Gastrocnemius medialis (tissue), 3 donors: ENCODE measurements around a stretch of chr7.

GRCh38 chr7:157404796-157405505 lies 68.1 kb downstream of the DNAJB6 start:
- PRO-cap, result no peak
- RAMPAGE, long total RNA, 3 experiments, result no peak in any of the 3 experiments

DNA sequence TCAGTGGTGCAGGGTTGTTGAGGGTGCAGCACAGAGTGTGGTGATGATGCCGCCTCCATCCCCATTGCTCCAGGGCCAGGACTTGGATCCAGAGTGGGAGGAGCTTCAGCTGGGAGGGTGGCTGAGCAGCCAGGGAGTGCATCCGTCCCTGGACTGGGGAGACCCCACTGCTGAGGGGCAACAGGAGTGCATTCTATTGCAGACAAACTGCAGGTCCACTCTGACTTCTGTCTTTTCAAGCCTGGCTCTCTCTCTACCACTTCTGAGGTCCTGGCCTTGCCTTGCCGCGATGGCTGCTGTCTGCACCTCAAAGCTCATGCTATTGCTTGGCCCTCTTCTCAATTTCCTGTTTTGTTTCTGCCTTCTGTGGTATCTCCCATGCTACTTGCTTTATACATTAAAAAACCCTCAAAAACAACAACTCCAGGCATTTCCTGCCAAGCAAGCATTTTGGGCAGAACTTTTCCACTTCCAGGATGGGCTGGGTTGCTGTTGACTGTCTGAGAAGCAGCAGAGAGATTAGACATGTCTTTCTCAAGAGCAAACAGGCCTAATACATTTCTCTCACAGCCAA lies 134.8 kb downstream of the DNAJB6 start:
- PRO-cap, result no peak
- RAMPAGE, long total RNA, 3 experiments, result no peak in any of the 3 experiments

DNA sequence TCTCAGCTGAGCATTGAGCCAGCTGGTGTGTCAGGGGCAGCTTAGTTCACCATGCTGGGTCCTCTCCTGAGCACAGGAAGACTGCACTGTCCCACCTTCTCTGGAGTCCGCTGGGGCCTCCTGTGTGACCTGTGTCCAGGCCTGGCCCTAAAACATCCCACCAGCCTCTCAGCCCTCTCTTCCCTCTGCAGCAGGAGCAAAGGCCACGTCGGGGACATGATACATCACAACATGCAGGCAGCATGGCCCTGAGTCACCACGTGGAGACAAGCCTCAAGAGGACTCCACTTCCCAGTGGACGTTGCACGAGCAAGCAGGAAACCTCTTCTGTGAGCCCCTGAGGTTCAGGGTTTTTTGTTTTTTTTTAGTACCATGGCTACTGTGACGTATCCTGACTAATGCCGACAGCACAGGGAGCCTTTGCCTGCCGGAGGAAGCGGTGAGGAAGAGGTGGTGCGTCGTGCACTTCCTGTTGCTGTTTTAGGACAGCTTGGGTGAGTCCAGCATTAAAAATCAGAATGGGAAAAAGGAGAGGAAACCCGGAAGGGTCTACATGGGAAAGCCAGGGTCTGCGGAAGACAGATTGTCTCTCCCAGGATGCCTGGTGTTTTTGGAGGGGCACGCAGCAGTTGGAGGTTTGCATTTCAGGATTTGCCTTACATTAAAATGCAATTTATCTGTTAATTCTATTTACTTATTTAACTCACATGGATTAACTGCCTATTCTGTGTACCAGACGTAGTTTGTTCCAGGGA lies 166.0 kb downstream of the DNAJB6 start:
- PRO-cap, result no peak
- RAMPAGE, long total RNA, 3 experiments, result no peak in any of the 3 experiments

- PRO-cap, result no peak
- RAMPAGE, long total RNA, 3 experiments, result no peak in any of the 3 experiments
These were observed 240.2 kb downstream of the DNAJB6 start for GRCh38 chr7:157576989-157577487.

- PRO-cap, result no peak
- RAMPAGE, long total RNA, 3 experiments, result no peak in any of the 3 experiments
These were observed 569.2 kb downstream of the DNAJB6 start for GRCh38 chr7:157906018-157906400.

GRCh38 chr7:157966247-157967152 lies 621.1 kb downstream of the PTPRN2 start:
- PRO-cap, result no peak
- RAMPAGE, long total RNA, 3 experiments, result no peak in any of the 3 experiments

DNA sequence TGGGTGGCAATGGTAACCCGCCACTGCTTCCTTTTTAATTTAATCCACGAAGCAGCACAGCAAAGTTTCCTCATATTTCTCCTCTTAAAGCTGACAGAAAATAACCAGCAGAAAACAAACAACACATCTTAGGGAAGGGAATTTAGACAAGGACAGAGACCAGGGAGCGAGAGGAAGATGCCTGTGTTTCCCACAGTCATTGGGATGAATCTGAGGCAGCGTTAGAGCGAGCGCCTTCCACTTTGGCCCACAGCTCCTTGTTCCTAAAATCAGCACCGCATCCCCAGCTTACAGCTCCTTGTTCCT lies 593.4 kb downstream of the PTPRN2 start:
- PRO-cap, result no peak
- RAMPAGE, long total RNA, 3 experiments, result no peak in any of the 3 experiments

- PRO-cap, result no peak
- RAMPAGE, long total RNA, 3 experiments, result no peak in any of the 3 experiments
These were observed 575.7 kb downstream of the PTPRN2 start for GRCh38 chr7:158011888-158012387.

DNA sequence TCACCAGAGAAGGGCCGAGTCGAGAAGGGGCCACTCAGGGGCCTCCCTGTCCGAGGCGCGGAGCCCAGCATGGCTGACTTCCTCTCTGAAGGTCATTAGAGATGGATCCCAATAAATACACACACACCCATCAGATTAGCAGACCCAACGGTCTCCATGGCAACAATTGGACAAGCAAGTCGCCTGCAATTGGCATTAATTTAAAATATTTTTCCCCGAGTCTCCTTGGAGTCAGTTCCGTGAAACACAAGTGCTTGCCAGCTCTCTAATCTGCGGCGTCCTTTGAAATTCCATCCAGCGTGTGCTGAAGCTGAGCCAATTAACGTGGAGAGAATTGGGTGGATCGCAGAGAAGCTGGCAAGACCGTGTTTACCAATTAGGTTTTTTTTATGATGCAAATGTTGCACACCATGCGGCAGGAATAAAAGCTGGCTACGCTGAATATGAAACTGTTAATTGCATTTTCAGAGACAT lies 571.2 kb downstream of the PTPRN2 start:
- PRO-cap, result no peak
- RAMPAGE, long total RNA, 3 experiments, result no peak in any of the 3 experiments

DNA sequence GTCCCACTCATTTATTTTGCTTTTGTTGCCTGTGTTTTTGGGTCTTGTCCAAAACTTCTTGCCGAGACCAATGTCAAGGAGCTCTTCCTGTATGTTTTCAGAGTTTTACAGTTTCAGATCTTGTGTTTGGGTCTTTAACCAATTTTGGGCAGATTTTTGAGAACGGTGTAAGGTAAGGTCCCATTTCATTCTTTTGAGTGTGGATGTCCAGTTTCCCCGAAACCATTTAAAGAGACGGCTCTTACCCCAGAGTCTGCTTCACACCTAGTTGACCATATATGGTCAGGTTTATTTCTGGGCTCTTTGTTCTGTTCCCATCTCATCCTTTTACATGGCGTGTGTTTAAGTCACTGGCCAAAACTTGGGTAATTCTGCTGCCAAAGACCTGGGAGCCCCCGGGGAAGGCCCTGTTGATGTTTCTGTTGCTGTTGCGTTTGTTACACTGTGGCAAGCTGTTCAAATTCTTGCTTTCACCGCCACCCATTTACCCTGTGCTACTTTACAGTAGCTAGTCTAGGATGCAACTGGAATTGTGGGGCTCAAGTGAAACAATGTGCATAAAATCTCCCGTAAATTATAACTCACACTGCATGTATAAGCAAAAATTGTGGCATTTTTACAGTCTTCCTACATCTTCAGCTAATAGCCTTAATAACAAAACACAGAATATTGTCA lies 120.0 kb downstream of the PTPRN2 start:
- PRO-cap, result no peak
- RAMPAGE, long total RNA, 3 experiments, result no peak in any of the 3 experiments

- PRO-cap, result no peak
- RAMPAGE, long total RNA, 3 experiments, result no peak in any of the 3 experiments
These were observed 19.9 kb upstream of the PTPRN2 start for GRCh38 chr7:158607323-158608090.

- PRO-cap, result no peak
- RAMPAGE, long total RNA, 3 experiments, result no peak in any of the 3 experiments
These were observed 6.0 kb upstream of the NCAPG2 start for GRCh38 chr7:158710443-158711208.

DNA sequence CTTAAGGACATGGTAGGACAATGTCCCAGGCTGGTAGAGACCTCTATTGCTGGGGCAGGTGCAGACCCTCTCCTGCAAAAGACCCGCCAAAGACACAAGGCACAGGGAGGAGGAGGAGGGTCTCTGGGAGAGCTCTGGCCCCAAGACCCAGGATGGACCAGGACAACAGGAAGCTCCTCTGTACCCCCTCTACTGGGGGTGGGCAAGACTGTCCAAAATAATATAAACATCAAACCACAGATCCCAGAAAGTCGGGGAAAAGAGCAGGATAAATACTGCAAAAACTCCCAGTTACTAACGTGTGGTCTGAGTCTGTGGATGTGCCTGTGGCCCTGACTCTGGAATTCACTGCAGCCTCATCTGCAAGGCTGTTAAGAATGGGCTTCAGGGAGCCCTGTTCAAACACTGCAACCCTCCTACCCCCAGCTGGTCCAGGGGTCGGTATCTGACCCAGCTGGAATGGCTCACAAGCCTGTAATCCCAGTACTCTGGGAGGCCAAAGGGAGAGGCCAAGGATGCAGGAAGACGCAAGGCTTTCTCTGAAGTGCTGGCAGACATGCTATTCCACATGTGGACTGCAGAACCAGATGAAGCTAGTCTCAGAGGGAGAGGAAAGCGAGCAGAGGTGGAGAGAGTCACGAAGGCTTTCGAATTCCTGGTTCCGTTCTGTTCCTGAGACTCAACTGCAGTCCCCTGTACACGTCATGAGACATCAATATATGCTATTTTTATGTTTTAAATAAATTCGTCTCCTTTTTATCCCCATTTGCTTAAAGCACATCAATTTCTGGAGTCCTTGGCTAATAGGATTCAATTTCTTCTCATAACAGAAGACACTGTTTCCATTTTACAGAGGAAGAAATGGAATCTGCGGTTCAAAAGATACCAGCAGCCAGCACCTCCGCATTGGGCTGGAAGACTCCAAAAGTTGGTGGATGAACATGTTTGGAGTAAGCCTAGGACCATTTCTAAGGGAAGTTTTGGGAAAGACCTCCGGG lies 45.1 kb downstream of the ESYT2 start:
- PRO-cap, result no peak
- RAMPAGE, long total RNA, 3 experiments, result no peak in any of the 3 experiments

GRCh38 chr7:158815120-158816051 lies 13.9 kb downstream of the ESYT2 start:
- PRO-cap, result no peak
- RAMPAGE, long total RNA, 3 experiments, result no peak in any of the 3 experiments

GRCh38 chr7:158824037-158824520 lies 5.2 kb downstream of the ESYT2 start:
- PRO-cap, result no peak
- RAMPAGE, long total RNA, 3 experiments, result no peak in any of the 3 experiments

DNA sequence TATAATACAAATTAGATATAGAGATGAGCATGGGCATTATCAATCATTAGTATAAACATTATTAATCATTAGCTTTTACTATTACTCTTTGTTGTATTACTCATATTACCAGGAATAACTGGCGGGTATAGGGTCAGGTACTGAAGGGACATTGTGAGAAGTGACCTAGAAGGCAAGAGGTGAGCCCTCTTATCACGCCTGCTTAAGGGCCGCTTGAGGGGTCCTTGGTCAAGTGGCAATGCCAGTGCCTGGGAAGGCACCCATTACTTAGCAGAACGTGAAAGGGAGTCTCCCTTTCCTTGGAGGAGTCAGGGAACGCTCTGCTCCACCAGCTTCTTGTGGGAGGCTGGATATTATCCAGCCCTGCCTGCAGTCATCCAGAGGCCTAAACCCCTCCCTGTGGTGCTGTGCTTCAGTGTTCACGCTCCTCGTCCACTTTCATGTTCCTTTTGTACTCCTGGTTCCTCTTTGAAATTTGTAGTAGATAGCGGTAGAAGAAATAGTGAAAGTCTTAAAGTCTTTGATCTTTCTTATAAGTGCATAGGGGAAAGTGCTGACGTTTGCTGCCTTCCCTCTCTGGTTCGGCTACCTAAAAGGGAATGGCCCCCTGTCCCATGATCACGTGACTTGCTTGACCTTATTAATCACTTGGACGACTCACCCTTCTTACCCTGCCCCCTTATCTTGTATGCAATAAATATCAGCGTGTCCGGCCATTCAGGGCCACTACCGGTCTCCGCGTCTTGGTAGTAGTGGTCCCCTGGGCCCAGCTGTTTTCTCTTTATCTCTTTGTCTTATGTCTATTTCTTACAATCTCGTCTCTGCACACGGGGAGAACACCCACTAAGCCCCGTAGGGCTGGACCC lies 5.6 kb upstream of the ESYT2 start:
- PRO-cap, result no peak
- RAMPAGE, long total RNA, 3 experiments, result no peak in any of the 3 experiments

DNA sequence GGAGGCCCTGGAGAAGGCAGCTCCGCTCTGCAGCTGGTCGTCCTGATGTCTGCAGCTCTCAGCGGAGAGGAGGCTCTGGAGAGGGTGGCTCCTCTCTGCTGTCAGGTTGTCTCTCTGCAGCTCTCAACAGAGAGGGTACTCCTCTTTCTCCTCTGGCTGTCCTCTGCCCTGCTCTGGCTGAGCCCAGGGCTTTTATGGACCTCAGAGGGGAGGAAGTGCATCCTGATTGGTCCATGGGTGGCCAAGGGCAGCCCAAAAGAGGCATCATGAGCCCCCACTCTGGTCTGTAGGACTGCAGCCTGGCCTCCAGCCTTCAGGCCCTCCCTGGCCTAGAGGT lies 6.8 kb upstream of the DYNC2I1 start:
- PRO-cap, result no peak
- RAMPAGE, long total RNA, 3 experiments, result no peak in any of the 3 experiments

- PRO-cap, result no peak
- RAMPAGE, long total RNA, 3 experiments, result no peak in any of the 3 experiments
These were observed 116.9 kb downstream of the DYNC2I1 start for GRCh38 chr7:158973003-158973900.

GRCh38 chr7:158992116-158992654 lies 135.8 kb downstream of the DYNC2I1 start:
- PRO-cap, result no peak
- RAMPAGE, long total RNA, 3 experiments, result no peak in any of the 3 experiments

DNA sequence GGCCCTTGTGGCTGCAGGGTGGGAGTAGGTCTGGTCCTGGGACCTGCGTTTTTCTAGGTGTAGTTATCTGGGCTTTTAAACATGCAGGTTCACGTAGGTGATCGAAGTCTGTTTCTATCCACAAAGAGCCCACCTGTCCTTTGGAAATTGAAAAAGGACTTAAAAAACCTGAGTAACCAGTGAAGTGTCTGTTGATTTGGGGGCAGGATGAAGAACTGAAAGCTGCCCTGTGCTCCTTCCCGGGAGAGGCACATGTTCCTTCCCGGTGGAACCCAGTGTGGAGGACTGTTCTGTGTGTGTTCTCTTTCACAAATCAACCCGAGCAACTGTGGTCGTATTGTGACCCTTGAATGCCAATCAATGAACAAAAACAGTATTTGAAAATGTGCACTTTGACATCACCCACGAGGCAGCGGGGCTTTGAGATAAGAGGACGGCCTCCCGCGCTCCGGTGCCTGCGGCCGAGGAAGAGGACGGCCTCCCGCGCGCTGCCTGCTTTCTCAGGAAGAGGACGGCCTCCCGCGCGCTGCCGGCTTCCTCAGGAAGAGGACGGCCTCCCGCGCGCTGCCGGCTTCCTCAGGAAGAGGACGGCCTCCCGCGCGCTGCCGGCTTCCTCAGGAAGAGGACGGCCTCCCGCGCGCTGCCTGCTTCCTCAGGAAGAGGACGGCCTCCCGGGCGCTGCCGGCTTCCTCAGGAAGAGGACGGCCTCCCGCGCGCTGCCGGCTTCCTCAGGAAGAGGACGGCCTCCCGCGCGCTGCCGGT lies 139.0 kb downstream of the VIPR2 start:
- PRO-cap, result no peak
- RAMPAGE, long total RNA, 3 experiments, result no peak in any of the 3 experiments